ENCODE measurements around a stretch of chr2.

GRCh38 chr2:8438585-8438890, 243.3 kb upstream of the ID2 start:
- PRO-cap, result unidirectional peak, plus-strand start at chr2:8438756

DNA sequence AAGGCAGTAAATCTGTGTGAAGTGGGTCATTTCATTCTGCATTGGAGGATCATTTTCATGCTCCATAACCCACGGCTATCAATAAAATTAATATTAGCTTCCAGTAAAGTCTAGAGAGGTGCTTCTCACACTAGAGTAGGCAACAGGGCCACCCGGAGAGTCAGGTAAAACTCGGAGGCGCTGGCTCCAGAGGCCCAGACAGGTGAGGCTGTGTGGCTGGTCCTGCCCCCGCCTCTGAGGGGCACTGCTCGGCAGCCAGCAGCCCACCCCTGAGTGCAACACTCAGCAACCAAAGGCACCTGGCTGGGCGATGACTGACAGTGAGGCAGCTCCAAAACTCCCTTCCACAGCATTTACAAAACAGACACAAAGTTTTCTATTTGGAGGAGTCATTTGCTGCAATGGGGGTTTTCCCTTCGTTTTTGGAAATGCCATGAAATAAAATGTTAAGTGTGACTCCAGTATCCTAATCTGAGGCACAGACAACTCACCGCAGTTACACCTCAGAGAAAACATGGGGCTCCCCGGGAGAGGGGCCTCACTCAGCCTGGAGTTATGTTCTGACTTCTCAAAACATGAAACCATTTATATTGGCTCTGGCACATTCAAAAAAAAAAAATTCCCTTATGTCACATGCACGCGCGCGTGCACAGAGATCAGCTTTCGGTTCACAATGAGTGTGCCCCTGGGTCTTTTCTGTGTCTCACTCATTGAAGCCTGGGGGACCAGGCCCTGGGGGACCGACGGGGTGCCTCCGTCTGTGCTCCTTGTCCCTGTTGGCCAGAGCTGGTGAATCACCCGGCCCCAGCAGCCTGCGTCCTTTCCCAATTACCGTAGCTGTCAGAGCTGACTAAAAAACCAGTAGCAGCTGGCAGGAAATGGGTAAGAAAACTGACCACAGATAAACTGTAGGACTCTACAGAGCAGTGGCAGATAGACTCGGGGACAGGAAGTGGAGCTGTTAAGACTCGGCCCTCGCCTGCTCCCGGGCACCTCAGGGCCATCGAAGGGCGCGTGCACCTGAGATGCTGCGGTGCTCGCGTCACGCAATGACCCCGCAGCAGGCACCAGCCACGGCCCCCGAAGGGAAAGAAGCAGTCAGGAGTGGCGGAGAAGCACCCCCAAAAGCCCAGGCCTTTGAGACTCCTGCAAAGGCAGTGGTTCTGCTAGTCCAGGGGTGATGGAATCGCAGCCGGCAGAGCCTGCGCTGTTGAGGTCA, 138.5 kb upstream of the ID2 start:
- PRO-cap, result bidirectional peak, plus-strand start at position 710 of the sequence, minus-strand start at position 562 of the sequence; bidirectional peak, plus-strand start at position 932 of the sequence, minus-strand start at position 796 of the sequence

DNA sequence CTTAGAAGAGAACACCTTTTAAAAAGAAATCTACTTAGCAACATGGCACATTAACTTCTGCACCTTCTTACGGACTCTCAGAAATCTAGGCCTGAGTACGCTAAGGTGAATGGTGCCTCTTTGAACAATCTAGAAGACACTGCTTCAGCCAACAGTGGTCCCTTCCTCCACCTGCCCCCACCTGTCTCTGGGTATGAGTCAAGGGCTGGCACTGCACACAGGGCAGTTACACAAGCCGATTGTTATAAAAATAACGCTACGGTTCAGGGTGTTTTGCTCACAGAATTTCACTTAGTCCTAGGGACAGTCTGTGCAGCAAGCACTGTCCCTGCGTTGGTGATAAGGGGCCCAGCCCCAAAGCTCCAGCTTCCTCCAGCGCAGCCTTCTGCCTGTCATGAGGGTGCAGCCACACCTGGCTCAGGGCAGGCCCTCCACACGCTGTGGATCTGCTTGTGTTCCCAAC, 114.8 kb upstream of the ID2 start:
- PRO-cap, result no peak

- PRO-cap, result no peak
Observed at GRCh38 chr2:8576720-8577292, 105.0 kb upstream of the ID2 start.

DNA sequence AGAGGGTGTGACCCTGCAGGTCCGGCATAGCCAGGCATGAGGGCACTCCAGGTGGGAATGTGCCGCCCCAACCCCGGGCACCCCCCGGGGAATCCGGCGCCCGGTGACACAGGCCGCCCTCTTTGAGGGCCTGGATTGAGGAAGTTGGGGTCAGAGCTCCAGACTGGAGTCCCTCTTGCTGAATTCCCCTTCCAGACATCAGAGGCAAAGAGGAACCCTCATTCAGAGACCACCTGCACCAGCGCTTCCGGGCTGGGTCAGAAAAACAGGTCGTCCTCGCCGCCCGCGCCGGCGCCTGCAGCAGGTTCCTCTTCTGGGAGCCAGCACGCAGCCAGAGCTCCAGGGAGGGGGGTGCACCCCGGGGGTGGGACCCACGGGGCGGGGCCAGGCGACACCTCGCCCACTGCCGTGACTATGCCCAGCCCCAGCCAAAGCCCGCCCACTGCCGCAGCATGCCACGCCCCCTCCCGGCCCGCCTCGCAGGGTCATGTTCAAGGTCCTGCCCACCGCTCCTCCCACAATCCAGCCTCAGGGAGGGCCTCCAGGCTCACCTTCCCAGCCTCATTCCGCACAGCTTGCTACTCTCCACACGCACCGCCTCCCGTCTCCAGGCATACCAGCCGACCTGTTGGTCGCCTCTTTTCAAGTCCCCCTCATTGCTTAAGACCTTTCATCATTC, 98.2 kb upstream of the ID2 start:
- PRO-cap, result no peak

- PRO-cap, result no peak
Observed at GRCh38 chr2:8656055-8656662, 25.7 kb upstream of the ID2 start.

DNA sequence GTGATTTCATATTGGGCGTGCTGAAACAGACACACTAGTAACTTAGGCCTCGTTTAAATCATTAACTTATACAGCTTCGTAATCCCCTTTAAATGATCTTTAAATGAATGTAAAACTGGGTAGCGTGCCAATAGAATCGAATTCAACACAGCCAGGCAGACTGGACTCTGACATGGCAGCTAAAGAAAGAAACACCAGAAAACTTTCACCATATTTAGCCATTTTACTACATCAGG, 2.3 kb upstream of the ID2 start:
- PRO-cap, result no peak

- PRO-cap, result no peak
Observed at GRCh38 chr2:8709448-8710049, 27.7 kb downstream of the ID2 start.

DNA sequence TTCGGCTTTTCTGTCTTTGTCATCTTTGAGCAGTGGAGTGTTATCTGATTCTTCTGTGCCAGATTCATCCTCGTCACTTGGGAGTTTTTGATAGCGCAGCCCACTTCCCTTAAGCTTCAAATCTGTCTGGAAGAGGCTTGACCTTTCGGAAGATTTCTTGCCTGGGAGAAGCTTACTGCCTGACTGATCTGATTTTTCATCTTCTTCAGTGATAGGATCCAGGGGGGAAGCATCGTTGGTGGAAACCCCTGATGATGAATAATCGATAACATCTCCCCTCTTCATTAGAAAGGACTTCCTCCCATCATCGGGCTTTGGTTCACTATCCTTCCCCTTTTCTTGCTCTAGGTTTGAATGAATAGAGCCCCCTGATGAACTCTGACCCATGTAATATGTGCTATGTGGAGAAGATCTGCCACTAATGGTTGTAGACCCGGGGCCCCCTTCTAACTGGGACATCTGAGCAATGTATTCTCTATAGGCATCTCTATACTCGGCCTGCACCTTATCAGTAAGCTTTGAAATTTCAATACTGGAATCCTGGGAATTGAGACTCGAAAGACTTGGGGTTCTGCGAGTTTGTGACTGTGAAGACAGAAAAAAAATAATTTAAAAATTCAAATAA, 49.7 kb downstream of the ID2 start:
- PRO-cap, result no peak

GRCh38 chr2:8982502-8983105, 20.9 kb downstream of the MBOAT2 start:
- PRO-cap, result no peak

DNA sequence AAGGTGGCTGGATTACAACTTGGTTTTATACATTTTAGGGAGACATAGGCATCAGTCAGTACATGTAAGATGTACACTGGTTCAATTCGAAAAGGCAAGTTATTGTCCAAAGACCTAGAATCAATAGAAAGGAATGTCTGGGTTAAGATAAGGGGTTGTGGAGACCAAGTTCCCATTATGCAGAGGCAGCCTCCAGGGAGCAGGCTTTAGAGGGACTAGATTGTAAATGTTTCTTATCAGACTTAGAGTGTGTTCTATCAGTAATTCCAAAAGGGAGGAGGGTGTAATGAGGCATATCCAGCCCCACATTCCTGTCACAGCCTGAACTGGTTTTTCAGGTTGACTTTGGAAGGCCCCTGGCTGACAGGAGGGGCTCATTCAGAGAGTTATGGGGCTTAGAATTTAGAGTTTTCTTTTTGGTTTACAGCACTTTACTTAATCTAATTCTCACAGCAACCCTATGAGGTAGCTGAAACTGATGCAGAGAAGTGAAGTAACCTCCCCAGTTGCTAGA, 28.3 kb upstream of the ASAP2 start:
- PRO-cap, result bidirectional peak, plus-strand start outside the sequence, minus-strand start at position 390 of the sequence

GRCh38 chr2:9251638-9252357, 45.2 kb downstream of the ASAP2 start:
- PRO-cap, result no peak

DNA sequence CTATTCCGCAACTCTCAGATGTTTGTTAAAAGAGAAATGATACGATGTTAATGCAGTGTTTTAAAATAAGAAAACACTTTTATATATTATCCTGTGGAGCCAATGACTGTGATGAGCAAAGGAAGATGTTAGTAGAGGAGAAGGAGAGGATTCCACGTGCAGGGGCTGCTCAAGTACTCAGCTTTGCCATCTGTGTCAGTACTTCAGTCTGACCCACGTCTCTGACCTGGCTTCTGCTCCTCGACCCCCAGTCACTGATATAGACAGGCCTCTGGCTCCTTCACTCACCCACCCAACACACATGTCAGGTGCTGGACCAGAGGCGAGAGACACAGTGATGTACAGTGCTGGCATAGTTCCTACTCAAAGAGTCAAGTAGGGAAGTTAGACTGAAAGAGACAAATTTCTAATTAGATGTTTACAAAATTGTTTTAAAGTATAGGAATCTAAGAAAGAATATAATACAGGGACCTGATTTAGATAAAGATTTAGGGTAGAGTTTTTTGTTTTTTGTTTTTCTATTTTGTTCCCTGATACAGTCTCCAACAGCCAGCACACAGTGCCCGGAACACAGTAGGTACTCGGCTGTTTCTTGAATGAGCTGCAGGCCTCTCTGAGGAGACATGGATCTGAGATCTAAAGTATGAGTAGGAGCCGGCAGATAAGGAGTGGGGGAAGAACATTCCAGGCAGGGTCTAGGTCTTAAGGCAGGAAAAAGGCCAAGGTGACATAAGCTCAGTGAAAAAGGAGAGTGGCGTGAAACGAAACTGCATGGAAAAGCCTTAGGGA, 94.7 kb downstream of the ITGB1BP1 start:
- PRO-cap, result no peak

DNA sequence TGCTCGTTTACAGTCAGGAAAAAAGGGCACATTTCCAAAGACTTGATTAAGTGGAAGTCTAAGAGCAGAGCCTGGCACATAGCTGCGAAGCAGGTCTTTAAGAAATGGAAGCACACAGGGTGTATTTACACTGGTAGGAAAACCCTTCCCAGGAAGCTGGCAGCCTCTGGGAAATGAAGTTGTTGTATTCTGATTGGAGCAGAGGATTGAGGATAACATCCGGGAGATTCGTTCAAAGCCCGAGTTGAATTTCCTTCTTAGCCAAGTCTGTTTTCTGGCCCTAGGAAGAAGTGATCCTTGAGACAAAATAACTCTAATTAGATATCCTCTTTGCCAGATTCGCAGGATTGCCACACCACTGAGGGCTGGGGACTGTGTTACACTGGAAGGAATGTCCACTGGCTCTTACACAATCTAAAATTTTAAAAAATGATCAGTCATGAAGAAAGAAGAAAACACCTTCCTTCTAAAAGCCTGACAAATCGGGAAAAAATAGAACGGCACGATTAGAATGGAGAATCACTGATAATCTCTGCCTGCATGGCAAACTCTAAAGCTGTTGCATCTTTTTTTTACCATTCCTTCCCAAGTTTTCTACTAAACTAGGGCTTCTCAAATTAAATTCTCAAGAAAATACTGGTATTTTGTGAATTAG, 75.8 kb downstream of the ITGB1BP1 start:
- PRO-cap, result no peak

DNA sequence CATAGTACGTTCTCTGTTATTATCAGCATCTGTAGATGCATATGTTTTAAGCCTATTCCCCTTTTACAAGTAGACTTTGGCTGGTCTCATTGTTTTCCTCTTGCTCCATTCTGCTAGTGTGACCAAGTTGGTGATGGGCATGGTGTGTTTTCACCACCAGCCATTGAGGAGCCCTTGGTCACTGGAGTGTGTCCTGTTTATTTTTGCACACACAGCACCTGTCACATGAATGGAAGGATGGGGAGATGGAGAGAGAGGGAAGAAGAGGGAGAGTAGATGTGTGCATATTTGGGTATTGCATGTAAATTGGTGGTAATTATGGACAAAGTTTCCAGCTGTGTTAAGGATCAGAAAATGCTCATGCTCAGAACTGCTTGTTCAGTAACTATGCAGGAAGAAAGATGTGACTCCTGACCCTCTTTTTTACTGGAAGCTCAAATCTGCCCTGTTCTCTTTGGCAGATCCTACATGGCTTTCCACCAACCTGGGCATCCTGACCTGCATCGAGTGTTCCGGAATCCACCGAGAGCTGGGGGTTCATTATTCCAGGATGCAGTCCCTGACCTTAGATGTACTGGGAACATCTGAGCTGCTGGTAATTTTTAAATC, 64.9 kb downstream of the ITGB1BP1 start:
- PRO-cap, result no peak

DNA sequence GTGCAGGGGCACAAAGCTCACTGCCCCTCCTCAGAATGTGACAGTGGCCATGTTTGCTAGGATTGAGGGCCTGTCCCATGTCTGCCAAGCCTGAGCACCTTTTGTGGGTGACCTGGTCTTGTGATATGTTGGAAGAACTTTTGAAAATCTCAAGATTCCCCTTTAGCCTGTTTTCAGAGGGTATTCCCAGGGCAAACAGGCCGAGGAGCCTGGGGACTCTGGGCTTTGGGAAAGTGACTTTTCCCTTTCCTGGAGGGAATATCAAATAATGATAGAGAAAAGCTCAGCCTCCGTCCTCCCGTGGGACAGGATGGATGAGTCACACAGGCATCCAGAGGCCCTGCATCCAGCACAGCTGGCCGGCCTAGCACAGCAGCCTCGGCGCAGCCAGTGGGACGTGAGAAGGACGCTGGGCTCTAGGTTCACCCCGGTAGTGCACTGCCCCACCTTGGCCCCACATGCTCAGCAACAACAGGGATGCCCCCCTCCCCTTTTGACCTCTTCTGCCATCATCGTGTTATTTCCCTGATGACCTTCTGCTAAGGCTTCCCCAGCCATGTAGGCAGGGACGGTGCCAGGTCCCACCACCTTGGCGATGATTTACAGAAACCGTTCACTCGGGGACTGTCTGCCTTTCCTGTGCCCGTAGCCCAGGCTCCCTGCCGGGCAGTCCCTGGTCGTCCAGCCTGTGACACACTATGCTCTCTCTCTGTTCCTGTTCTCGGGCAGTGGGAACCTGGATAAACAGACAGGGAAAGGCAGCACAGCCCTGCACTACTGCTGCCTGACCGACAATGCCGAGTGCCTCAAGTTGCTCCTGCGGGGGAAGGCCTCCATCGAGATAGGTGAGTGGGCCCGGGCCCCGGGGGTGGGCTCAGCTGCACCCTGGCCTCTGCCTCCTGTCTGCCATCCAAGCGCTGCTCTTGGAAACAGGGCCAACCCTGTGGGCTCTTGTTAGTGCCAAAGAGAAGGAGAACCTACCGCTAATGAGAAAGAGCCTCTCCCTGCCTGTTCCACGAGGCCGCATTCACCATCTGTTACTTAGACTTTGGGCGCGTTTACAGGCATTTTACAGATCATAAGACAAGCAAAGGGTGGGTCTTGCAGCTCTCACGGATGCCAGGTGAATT, 44.7 kb downstream of the ITGB1BP1 start:
- PRO-cap, result no peak

DNA sequence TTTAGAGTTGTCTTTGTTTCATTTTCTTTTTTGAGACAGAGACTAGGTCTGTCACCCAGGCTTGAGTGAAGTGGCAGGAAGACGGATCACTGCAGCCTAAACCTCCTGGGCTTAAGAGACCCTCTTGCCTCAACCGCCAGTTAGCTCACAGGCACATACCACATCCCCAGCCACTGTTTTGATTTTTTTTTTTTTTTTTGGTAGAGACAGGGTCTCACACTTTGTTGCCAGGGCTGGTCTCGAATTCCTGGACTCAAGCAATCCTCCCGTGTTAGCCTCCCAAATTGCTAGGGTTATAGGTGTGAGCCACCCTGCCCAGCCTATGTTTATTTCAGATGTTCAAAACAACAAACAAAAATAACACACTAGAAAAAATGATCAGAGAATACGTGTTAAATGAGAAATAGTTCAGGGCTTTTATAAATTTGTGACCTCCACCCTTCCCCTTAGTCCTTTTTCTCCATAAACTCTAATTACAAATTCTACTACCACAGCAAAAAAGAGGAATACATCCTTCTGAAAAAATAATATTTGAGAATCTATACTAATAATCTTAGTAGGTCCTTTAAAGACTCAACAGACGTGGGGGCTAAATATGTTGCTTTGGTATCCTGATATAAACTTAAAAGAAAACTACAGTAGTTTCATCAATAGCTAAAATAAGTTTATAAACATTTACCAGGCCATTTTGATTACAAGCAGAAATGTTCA, 12.1 kb downstream of the YWHAQ start:
- PRO-cap, result no peak

DNA sequence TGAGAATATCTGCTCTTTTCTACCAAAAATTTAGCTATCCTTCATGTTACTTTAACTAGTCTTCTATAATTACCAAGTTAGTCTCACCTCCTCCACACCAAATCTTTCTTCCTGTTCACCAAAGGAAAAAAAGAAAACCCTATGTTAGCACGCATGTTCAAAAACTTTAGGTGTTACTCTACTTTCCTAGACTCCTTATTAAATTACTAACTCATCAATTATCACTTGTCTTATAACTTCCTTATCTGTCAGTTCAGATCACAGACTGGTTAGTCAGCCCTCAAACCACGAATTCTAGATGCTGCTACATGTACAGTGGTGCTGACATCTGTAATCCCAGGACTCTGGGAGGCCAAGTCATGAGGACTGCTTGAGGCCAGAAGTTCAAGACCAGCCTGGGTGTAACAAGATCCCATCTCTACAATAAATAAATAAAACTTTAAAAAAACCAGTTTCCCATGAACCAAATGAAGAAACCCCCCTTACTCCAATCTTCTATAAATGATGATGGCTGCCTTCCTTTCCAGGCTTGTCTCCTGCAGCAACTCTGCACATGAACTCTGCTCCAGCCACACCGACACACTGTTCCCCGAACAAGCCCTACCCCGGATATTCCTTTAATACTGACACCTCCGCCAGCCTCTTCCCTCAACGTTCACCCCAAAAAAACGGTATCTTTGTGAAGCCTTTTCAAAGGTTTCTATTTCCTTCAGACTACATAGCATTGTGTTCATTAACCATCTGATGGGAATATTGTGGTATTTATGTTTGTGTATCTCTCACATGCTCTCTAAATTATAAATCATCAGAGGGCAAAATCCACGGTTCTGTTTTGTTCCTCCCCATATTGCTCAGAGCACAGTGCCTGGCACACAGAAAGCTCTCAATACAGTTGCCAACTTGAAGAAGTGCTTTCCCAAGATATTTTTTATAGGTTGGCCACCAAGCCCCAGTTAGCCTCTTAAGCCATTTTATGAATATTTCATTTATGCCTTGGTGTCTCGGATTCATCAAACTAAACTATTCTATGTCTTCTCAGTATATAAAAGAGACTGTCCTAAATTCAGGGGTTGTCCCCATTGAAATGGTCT, 3.2 kb downstream of the YWHAQ start:
- PRO-cap, result no peak

DNA sequence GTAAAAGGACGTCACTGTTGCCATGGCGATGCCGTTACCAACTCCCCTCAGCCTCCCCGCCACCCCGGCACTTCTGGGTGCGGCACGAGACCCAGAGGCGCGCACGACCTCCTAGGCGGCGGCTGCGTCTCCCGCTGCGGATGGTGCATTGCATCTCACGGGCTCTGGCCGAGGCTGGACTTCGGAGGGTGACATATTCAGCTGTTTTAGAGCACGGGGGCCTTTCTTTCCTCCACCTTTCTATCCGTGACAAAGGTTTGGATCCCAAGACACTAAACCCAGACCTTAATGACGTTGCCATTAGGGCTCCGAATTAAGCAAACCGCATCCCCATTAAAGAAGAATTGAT, 427 bp upstream of the YWHAQ start:
- PRO-cap, result no peak

- PRO-cap, result no peak
Observed at GRCh38 chr2:9699523-9700004, 68.8 kb upstream of the YWHAQ start.